SK-N-DZ (cell line): ENCODE results near the genes ZNF862 and GIMAP4.

GRCh38 chr7:148699064-148699153 is 206 bp downstream of the CUL1 start:
RAMPAGE:
- cytosol, long total RNA = no peak
- nucleus, long total RNA = no peak

DNA sequence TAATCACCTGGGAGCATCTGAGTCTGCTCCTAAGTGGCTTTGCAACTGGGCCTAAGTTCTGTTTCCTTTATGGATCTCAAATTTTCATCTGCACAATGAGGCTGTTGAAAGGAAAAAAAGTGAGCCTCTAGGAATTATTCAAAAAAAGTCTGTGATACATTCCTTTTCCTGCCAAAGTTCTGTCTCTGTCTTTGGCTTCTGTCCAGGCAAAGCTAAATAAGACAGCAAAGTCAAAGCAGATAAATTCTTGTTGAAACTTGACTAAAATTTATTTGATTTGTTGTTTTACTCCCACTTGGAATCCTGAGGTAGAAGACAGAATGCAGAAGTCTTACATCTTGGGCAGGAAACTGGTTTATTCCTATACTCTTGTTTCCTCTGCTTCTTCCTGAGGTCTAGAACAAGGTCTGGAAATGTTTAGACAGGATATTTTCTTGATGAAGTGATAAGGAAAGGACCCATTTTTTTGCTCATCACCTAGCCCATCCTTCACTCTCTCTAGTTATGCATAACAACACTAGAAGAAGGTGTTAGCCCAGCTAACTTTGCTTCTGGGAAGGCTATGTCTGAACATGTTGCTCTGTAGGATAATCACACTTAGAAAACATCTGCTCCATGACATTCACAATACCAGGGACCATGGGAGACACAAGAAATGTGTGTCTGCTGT is 14.2 kb upstream of the ZNF282 start:
RAMPAGE:
- cytosol, long total RNA = no peak
- nucleus, long total RNA = no peak

DNA sequence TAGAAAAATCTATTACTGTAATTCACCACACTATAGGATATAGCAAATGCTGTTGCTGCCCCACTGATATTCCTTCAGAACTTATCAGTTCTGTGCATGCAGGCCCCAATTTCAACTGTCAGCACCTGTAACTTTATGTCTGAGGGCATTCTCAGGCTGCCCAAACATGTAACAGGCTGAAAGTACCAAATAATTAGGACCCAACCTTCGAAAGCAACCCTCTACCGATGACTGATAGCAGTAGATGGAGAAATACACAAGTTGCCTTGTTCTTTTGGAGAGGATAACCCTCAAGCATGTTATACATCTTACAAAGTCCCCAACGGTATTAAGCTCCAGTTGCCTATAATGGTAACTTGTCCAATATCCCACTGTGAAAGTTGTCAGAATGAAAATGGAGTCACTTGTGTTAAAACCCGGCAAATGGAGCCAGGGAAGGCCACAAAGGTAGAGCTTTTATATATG is 66.8 kb upstream of the ZNF746 start:
RAMPAGE:
- cytosol, long total RNA = no peak
- nucleus, long total RNA = no peak

DNA sequence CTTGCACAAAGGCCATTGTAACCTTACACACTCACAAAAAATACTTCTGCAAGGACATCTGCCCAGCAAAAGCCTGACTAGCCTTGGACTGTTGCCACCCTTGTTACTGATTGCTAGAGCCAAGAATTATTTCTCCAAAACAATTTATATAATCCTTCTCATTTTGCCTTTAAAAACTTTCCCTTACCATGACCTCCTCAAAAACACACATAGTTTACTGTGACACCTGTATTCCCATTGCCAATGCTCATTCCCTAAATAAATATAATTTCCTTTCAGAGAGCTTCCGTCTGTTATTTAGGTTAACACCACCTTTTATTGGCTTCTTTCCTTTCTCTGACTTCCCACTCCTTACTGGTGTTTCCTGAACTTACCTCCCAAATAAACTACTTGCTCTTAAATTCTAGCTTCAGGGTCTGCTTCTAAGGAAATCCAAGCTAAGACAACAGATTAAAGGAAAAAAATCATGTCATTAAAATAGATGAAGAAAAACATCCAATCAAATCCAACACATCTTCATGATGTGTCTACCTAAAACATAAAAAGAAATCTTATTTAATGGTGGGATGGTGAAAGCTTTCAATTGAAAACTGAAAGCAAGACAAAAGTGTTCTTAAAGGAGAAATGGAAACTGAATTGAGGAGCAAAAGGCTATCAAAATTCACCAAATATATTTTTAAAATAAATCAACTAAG is 67.5 kb upstream of the ZNF746 start:
RAMPAGE:
- cytosol, long total RNA = no peak
- nucleus, long total RNA = no peak

DNA sequence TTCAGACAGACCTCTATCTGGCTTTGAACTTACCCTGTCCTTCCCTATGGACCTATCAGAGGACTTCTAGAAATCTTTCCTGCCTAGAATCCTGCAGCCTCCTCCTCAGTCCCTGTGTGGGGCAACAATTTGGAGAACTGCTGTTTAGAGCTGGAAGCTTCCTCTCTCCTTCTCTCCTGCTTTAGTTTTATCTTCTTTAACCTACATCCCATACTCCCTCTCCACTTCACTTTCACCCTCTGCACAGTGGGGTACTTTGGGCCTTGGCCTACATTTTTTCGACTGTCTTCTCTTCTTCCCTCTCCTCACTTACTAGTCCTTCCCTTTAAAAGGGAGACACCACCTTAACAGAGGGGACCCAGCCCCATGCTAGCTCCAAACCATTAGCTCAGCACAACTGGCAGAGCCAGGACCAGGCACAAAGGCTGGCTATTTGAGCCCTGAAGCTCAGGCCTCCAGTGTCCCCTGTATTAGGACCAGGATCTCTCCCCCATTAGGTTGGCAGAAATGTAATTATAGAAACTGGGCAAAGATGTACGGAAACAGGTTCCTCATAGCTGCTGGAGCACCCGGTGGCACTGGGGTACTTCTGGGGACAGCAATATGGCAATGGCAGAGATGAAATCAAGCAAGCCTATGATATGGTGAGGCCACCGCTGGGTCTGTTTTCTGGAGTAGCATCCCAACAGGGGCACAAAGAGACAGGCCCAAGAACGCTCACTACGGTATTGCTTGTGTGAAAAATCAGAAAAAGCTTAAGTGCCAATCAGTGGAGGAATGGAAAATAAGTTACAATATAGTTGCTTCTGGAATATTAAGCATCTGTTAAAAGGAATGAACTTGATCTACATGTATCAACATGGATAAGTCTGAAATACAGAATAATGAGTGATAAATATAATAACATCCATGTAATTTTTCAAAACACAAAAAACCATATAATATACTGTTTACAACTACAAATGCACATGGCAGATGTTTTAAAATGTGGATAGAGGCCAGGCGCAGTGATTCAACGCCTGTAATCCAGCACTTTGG is 92.8 kb upstream of the ZNF746 start:
RAMPAGE:
- cytosol, long total RNA = no peak
- nucleus, long total RNA = no peak

GRCh38 chr7:149612190-149612491 is 102.6 kb upstream of the KRBA1 start:
RAMPAGE:
- cytosol, long total RNA = no peak
- nucleus, long total RNA = no peak

DNA sequence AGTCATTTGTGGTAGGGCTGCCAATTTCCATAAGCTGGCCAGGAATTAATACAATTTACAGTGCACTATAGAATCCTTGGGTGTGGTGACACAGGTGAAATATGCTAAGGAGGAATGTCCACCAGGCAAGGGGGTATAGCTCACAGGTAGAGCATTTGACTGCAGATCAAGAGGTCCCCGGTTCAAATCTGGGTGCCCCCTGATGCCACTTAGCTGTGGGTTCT is 50.1 kb upstream of the KRBA1 start:
RAMPAGE:
- cytosol, long total RNA = no peak
- nucleus, long total RNA = no peak

GRCh38 chr7:149774157-149774666 is 824 bp upstream of the ZNF467 start:
RAMPAGE:
- cytosol, long total RNA = no peak
- nucleus, long total RNA = no peak

GRCh38 chr7:149775985-149776970 is 2.9 kb upstream of the ZNF467 start:
RAMPAGE:
- cytosol, long total RNA = no peak
- nucleus, long total RNA = no peak

RAMPAGE:
- cytosol, long total RNA = no peak
- nucleus, long total RNA = no peak
Observed at GRCh38 chr7:149837898-149839031, at the start of gene ZNF862. Gene ZNF862 (plus strand): TSS chr7:149838375.

DNA sequence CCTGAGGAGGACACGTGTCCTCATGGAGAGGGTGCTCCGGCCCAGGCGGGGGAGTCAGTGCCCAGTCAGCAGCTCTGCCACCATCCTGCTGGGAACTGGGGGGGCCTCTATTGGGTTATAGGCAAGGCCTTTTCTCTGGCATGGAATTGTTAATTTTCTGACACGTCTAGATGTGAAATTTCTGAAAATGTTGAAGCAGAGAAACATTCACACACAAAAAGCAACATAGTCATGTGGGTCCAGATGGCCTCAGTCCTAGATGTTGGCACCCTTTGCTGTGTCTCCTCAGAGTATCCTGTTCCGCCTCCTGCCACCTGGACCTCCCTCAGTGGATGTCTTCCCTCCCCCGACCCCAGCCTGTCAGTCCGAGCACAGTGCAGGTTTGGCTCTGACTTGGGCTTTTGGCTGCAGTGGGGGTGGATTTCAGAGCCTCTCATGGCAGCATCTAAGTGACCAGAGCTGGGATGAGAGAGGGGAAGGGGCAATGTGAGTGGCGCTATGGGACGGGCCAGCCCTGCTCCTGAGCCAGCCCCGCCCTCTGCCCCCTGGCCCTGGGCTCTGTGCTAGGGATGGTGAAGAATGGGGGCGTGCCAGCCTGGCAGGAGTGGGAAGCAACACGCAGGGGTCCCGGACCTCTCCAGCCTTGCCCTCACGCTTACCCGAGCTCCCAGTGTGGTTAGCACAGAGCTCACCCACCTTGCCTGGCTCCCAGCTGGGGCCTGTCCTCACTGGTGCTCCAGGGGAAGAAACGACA is 6.1 kb downstream of the ATP6V0E2 start:
RAMPAGE:
- cytosol, long total RNA = no peak
- nucleus, long total RNA = no peak

RAMPAGE:
- cytosol, long total RNA = no peak
- nucleus, long total RNA = no peak
Observed at GRCh38 chr7:149883769-149884478, 10.2 kb downstream of the ATP6V0E2 start.

DNA sequence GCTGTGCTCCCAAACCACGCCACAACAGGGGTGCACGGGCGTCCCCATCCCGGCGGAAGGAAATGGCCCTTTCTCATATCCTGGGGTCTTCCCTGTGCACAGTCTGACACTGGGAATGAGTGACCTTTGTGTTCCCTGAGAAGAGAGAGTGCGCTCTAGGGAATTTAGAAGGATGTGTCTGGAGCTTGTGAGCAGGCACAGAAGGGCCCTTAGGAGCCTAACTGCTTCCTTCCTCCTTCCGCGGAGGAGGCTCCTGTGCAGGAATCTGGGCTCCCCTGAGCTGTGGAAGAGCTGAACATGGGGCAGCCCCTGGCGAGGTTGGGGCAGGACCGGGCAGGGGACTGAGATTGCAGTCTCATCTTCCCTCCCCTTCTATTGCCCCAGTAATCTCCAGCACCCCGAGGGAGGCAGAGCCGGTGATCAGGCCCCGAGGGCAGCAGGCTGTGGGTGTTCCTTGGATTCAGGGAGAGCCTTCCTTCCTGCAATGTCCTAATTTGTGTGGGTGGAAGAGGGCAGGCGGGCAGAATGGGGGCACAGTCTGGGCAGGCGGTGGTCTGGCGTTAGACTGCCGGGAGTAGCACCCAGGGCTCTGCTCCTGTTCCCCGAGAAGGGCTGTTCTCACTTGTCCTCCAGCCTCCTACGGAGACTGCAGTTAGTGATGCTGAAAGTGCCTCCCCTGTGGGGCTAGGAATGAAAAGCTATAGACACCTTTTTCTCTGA is 1.4 kb downstream of the REPIN1 start:
RAMPAGE:
- cytosol, long total RNA = no peak
- nucleus, long total RNA = no peak

DNA sequence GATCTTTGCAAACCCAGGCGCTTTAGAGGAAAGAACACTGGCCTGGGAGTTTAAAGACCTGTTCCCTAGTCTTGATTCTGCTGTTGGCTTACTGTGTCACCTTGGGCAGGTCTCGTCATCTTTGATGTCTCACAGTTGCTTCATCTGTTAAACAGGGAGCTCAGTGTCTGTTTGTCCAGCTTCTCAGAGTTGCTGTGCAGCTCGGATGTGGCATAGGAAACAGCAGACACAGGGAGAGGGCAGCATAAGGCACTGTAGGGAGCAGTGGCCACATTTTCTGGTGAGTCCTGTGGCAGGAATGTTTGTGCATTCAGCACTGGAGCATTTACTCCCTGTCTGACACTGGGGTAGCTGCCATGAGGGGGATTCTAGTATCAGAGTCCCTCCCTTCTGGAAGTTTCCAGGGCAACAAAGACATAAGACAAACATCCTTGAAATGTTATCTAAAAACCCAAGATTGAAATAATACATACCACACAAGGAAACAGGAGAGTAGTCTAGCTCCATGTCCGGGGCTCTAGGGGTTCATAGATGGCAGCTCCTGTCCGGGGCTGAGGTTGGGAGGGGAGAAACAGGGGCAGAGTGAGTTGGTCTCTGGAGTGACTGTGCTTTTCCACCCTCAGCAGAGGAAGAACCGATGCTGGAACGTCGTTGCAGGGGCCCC is 2.1 kb downstream of the REPIN1 start:
RAMPAGE:
- cytosol, long total RNA = no peak
- nucleus, long total RNA = no peak

RAMPAGE:
- cytosol, long total RNA = no peak
- nucleus, long total RNA = no peak
Observed at GRCh38 chr7:150377048-150377590, 2.0 kb upstream of the ZNF775 start.

RAMPAGE:
- cytosol, long total RNA = no peak
- nucleus, long total RNA = no peak
Observed at GRCh38 chr7:150377591-150378843, 1.1 kb upstream of the ZNF775 start.

DNA sequence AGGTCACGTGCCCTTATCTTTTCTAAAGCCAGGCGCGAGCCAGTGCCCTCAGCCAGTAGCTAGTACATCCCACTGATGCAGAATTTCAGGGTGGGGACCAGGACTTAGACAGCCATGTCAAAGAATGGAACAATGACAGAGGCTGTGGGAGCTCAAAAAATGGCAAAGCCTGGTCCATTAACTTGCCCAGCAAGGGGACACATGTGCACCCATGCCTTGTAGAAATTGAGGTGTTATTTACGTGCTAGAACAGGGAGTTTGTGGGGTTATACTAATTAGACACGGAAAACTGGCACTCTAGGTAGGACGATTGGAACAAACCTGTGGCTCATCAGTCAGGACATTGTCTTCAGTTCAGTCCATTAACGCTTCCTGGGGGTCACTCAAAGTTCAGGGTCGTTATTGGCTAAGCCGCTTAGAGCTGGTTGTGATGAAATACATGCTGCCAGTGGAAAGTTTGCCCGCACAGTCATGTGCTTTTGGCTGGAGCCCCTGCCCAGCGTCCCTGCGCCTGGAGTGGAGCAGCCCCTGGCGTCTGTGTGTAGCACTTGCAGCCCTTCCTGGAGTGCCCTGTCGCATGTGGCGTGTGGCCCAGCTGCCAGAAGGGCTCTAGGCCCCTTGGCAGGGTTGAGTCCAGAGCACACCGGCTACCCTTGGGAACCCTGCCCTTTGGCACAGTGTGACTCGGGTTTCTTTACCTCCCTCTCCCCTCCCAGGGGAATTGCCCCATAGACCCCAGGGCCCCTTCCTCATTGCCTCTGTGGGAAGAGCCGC is 9.6 kb downstream of the ZNF775 start:
RAMPAGE:
- cytosol, long total RNA = no peak
- nucleus, long total RNA = no peak

DNA sequence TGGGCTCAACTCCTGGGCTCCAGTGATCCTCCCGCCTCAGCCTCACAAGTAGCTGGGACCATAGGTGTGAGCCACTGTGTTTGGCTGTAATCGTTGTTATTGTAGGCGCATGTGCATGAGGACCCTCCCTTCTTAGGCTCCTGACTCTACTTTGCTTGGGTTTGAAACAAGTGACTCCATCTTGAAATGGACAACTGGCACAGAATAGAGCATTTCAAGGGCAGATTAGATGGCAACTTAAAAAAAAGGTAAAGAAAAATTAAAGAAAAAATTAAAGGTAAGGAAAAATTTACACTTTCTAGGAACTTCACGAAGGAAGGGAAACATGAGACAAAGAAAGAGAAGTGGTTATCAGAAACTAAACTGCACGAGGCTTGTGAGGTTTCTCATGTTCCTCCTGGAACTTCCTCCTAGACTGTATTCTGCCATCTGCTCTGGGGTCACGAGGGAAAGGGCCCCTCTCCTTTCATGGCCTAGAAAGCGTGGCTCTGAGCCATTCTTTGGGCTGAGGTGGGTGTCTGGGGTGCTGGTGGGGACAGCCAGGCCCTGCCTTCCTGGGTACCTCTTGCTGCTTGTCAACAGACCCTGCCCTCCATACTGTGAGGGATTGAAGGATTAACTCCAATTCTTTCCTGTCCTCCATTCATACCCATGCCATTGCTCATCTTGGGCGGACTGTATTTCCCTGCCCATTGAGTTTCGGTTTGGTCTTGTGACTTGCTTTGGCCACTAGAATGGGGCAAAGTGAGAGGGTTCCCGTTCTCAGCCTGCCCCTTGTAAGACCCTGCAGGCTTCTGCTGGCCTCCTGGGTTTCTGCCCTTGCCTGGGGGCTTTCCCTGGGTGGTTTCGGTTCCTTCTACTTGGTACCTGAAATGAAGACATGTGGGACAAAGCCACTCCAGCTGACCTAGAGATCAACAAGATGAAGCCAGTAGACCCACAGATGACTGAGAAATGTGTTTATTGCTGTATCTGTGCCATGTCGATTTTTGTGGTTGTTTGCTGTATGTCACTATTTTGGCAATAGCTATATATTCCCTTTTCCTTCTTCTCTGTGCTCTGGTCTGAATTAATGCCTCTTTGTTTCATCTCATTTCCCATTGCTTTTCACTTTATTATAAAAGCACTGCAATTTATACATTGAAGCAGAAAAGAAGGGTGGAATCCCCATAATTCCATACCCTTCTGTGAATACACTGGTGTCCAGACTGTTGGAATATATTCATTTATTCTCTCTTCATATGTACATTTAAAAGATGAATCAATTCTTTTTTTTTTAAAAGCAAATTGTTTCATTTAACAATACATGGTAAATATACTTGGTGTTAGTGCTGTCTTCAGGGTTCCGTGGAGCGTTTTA is 14.9 kb upstream of the GIMAP8 start:
RAMPAGE:
- cytosol, long total RNA = no peak
- nucleus, long total RNA = no peak

GRCh38 chr7:150519610-150520936 is 5.4 kb downstream of the GIMAP7 start:
RAMPAGE:
- cytosol, long total RNA = no peak
- nucleus, long total RNA = no peak

DNA sequence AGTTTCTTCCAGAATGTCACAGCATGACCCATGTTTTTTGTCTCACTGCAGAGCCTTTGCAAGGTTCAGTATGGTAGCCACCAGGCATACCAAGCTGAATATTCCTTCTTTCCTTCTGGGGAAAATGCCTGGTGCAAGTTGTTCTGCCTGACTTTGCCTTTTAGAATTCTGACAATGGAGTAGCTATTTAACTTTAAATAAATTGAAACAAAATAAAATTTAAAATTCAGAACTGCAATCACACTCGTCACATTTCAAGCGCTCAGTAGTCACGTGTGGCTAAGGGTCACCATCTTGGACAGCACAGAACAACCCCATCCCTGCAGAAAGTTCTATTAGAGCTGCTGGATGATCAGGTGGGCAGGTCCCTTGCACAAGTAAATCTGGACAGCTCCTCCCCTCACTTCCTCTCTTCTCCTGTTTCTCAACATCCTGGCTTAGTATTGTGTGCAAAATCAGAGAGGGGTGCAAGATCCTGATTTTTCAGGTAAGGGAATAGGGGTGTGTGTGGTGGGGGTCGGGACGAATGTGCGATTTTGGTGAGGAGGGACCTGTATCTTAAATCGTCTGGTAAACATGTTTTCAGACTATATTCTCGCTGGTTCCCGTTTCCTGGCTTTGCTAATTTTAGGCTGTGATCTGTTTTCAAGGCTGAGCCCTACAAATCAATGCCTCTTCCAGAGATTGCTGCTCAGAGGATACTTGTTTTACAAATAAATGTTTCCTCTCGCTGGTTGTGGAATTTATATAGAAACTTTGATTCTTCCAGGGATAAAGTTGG is at the start of gene GIMAP4:
GIMAP4 (plus strand) TSS at position 440 of the 781 bp plus-strand sequence.
RAMPAGE:
- cytosol, long total RNA = no peak
- nucleus, long total RNA = no peak